ENCODE measurements around a stretch of chr15.

GRCh38 chr15:90879580-90880370 lies 4.5 kb upstream of the FES start:
- RRBS: no CpG with 5 or more reads among the region's 37 CpGs

GRCh38 chr15:90903673-90904251 lies 660 bp downstream of the MAN2A2 start:
- RRBS: no CpG with 5 or more reads among the region's 9 CpGs

DNA sequence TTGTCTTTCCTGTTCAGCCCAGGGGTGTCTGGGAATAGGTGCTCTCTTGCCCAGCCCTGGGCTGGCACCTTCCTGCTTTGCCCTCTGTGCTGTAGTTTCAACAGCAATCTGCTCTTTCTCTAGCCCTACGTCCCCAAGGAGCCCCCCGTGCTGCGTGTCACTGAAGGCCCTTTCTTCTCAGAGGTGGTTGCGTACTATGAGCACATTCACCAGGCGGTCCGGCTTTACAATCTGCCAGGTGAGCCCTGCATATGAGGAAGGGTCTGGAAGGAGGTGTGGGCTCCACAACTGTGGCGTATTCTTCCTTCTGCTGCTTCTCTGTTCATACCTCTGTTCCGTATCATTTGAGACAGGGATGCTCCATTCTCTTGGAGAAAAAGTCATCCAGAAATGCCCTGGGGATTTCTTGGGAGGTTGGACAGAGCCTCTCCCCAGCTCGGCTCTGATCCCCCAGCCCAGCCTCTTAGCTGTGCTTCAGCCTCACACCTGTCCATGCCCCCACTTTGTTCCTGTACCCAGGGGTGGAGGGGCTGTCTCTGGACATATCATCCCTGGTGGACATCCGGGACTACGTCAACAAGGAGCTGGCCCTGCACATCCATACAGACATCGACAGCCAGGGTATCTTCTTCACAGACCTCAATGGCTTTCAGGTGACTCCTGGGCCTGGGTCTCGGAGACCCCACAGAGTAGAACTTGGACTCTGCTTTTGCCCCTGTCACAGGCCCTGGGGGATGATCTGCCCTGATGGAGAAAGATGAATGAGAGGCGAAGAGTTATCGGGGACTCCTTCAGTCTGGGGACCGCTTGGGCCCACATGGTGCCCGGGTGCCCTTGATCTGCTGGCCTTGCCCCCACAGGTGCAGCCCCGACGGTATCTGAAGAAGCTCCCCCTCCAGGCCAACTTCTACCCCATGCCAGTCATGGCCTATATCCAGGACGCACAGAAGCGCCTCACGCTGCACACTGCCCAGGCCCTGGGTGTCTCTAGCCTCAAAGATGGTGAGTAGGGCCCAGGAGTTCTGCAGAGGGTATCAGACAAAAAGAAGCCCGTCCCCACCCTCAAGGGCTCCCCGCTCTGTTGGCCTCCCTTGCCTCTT lies 10.0 kb downstream of the MAN2A2 start:
- RRBS: no CpG with 5 or more reads among the region's 24 CpGs

DNA sequence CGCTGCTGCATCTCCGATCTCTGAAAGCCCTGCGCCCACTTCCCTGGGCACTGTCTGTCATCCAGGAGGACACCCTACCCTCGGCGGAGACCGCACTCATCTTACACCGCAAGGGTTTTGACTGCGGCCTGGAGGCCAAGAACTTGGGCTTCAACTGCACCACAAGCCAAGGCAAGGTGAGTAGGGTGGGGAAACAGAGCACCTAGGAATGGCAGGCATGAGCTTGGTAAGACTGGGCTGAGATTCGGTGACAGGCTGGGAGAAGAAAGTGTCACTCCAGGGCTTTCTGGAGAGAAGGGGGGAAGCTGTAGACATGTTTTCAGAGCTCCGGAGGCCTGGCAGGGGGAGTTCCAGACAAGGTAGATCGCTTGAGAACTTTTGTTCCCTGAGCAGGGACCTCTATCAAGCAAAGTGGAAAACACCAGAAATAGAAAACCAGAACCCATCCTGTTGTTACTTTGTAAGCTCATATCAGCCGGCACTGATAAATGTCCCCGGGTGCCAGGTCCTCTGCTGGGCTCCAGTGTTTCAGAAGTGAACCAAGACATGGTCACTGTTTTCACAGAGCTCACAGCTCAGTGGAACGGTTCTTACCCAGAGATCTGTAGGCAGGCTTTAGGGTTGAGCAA lies 13.7 kb downstream of the HDDC3 start:
- RRBS: 60% methylated on average over 1 of the region's 14 CpGs

GRCh38 chr15:90932039-90932245 lies 407 bp downstream of the HDDC3 start:
- RRBS: no CpG with 5 or more reads among the region's 6 CpGs

GRCh38 chr15:90956319-90957074 lies 1.8 kb downstream of the RCCD1 start:
- RRBS: under 1% methylated on average over 11 of the region's 59 CpGs

GRCh38 chr15:91116113-91116831 lies 16.2 kb downstream of the SV2B start:
- RRBS: no CpG with 5 or more reads among the region's 7 CpGs

DNA sequence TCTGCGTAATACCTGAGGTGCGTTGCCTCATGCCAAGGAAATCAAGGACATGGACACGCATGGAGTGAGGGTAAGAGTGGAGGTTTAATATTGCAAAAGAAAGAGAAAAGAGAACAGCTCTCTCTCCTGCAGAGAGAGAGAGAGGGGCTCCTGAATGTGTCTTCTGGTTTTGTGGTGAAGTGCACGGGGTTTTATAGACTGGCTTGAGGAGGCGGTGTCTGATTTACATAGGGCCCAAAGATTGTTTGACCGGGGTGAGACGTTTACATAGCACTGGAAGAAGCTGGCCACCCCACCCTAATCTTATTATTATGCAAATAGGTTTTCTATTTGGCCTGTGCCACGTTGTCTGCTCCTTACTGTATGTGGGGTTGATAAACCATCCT lies 268.5 kb downstream of the SV2B start:
- RRBS: no CpG with 5 or more reads among the region's 8 CpGs

DNA sequence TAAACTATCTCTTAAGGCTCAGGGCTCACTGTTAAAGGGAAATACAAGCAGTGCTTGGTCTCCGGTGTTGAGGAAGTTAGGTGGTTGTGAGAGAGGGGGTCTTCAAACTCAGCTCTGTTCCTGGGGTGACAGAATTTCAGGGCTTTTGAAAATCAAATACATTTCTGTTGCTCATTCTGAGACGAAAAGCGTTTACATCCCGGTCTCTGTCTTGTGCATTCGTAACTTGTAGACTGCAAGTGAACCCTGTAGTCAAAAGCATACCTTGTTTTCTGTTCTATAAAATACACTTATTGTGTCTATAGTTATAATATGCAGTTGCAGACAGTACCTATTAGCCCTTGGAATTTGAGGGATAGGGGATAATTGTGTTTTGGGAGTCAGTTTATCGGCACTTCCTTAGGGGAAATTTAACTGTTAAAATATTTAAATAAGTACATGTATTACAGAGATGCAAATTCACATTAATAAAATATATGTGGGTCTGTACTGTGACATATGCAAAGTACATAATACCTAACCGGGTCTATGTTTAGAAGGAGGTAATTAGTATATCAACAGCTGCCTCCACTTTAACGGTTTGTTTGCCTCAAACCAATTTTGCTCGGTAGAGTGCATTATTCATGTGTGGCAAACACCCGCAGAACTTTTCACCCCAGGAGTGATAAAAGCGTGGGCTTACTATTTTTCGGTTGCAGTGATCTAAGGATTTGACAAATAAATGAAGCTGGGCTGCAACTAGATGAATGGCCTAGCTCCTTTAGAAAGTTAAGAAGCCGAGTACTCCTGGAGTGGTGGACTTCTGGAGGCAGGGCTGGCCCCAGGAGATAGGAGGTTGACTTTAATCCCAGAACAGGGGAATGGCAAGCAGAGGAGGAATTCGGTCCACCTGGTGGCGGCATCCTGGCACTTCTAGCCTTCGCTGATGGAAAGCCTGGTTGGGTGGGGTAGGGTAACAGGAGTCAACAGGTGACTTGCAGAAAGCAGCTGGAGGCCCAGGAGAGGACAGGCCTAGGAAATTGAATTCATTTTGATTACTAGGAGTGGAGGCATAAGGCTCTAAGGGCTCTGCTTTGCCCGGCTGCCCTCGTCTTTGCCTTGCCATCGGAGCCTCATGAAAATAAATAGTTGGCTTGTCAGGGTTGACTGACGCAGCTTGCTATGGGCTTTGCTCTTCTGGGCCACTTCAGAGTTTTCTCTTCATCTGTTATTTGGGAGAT lies 2.2 kb downstream of the SLCO3A1 start:
- RRBS: no CpG with 5 or more reads among the region's 20 CpGs

- RRBS: no CpG with 5 or more reads among the region's 10 CpGs
Measured at GRCh38 chr15:91865458-91866066, 12.1 kb downstream of the SLCO3A1 start.

GRCh38 chr15:91915655-91916884 lies 62.6 kb downstream of the SLCO3A1 start:
- RRBS: no CpG with 5 or more reads among the region's 68 CpGs

- RRBS: no CpG with 5 or more reads among the region's 12 CpGs
Measured at GRCh38 chr15:91946503-91947234, 93.2 kb downstream of the SLCO3A1 start.

DNA sequence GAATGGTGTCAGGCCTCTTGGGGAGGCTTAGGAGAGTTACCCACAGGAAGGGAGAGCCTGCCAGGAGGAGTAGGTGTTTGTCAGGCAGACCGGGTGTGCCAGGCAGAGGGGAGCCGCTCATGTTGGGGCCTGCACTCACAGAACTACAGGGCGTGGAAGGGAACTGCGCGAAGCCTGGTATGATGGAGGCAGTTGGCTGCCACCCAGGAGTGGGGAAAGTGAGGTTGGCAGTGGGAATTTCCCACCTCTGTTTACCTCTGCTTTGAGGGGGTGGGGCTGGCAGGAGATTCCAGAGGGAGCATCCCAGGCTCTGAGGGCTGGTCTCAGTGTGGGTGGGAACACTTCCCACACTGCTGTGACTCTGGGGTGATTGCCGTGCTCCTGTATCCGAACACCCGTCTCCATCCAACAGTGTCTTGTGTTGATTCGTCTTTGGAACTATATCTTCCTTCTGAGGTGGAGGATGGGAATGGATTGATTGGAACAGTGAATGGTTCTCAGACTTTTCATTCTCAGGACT lies 100.0 kb downstream of the SLCO3A1 start:
- RRBS: no CpG with 5 or more reads among the region's 9 CpGs

- RRBS: no CpG with 5 or more reads among the region's 6 CpGs
Measured at GRCh38 chr15:92017118-92017751, 163.7 kb downstream of the SLCO3A1 start.

DNA sequence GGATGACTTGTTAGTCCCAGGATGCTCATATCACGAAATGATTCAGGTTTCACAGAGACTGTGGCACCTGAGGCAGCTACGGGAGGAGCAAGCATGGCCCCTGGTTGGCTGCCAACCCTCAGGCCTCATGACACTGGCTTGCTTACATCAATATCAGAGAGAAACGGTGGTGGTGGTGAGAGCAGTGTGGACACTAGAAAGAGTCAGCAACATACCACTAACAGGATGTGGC lies 209.0 kb upstream of the ST8SIA2 start:
- RRBS: no CpG with 5 or more reads among the region's 3 CpGs

DNA sequence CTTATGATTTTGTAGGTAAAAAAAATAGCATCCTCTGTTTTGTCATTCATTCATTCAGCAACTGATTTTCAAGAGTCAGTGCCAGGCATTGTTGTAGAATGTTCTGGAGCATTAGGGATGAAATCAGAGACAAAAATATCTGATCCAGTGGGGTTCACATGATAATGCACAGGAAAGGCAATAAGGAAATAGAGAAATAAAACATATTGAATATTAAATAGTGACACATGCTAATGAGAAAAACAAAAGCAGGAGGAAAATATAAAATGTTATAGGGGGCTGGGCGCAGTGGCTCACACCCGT lies 116.4 kb downstream of the FAM174B start:
- RRBS: no CpG with 5 or more reads among the region's 2 CpGs

GRCh38 chr15:92677898-92678509 lies 22.4 kb upstream of the FAM174B start:
- RRBS: no CpG with 5 or more reads among the region's 5 CpGs

DNA sequence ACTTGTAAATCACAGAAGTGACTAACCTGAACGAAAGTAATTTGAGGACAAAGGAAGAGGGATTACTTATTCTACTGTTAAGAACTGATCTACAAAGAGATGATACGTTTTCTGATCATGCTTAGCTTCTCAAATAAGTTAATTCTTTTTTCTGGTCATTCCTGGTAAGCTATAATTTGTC lies 80.4 kb upstream of the CHD2 start:
- RRBS: no CpG with 5 or more reads among the region's 2 CpGs

DNA sequence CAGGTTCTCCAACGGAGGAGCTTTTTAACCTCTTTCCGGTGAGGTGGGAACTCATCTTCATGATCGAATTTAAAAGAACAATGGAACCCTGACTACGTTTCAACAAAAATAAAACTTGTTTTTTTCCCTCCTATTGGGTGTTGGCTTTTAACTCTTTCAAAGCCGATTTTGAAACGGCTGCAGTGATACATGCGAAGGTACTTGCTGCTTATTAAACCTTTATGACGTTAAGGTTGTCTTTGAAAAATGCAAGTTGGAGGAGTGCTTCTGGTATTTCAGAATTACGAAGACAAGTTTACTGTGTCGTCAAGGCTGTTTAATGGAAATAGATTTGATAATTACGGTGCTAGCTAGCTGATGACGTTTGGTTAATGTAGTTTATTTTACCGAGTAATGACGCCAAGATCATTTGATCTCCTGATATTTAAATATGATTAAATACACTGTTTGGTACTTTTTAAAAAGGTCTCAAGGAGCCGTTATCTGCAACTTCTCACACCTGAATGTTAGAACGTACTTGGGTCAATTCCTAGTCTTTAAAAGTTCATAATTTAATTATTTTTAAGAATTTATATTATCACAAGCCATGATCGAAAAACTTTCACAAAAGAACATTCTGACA lies 16.4 kb upstream of the CHD2 start:
- RRBS: no CpG with 5 or more reads among the region's 17 CpGs

GRCh38 chr15:92904376-92904941 lies 4.3 kb downstream of the CHD2 start:
- RRBS: 0% methylated on average over 6 of the region's 29 CpGs

All from aortic smooth muscle cell (primary cell).